Cardiac atrium fibroblast (primary cell): ENCODE measurements around a stretch of chr1.

GRCh38 chr1:1779696-1780937 lies 1.8 kb upstream of the NADK start:
- RAMPAGE, long total RNA = no peak

GRCh38 chr1:1786503-1787702 lies 8.6 kb upstream of the NADK start:
- RAMPAGE, long total RNA = no peak

GRCh38 chr1:1793119-1793619 lies 14.9 kb upstream of the NADK start:
- RAMPAGE, long total RNA = no peak

DNA sequence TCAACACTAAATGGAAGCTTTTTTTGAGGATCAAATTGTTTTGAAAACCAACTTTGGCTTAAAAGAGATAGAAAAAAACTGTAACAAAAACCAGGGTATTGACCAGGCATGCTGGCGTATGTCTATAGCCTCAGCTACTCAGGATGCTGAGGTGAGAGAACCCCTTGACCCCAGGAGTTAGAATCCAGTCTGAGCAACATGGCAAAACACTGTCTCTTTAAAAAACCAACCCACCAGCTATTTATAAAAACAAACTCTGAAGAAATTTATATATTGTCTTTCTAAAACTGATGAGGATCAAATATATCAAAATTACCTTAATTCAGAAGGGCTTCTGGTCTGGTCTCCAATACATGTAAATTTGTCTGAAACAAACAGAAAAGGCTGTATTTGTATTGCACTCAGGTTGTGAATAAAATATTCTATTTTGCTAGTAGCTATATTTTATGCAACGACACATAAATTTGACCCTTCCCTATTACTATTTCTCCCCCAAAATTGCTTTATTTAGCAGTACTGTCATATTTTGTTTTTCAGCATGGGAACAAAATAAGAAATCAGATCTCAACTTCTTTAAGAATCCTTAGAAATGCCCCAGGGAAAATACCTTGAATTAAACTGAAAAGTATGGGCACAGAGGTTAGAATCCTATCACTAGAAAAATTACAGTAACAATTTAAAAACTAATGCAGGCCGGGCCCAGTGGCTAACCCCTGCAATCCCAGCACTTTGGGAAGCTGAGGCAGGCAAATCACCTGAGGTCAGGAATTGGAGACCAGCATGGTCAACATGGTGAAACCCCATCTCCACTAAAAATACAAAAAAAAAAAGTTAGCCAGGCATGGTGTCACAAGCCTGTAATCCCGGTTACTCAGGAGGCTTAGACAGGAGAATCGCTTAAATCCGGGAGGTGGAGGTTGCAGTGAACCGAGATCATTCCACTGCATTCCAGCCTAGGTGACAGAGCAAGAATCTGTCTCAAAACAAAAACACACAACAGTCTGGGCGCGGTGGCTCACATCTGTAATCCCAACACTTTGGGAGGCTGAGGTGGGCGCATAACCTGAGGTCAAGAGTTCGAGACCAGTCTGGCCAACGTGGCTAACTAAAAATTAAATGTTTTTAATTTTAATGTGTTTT lies 51.6 kb downstream of the GNB1 start:
- RAMPAGE, long total RNA = no peak

DNA sequence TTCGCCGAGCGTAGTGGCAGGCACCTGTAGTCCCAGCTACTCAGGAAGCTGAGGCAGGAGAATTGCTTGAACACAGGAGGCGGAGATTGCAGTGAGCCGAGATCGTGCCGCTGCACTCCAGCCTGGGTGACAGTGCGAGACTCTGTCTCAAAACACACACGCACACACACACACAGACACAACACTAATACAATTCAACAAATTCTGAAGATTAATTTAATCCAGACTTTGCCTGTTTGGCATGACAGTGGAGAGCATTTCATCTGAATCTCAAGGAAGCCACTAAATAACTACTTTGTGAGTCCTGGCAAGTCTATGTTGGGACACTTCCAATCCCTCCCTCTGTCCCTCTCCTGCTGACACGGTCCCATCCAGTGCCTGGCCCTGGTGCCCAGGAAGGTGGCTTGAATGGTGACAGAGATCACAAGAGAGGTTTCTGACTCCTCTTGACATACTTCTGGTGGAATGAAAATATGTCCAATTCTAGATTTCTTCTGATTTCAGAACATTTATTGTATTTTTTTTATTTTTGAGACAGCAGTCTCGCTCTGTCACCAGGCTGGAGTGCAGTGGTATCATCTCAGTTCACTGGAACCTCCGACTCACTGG lies 50.4 kb downstream of the GNB1 start:
- RAMPAGE, long total RNA = no peak

DNA sequence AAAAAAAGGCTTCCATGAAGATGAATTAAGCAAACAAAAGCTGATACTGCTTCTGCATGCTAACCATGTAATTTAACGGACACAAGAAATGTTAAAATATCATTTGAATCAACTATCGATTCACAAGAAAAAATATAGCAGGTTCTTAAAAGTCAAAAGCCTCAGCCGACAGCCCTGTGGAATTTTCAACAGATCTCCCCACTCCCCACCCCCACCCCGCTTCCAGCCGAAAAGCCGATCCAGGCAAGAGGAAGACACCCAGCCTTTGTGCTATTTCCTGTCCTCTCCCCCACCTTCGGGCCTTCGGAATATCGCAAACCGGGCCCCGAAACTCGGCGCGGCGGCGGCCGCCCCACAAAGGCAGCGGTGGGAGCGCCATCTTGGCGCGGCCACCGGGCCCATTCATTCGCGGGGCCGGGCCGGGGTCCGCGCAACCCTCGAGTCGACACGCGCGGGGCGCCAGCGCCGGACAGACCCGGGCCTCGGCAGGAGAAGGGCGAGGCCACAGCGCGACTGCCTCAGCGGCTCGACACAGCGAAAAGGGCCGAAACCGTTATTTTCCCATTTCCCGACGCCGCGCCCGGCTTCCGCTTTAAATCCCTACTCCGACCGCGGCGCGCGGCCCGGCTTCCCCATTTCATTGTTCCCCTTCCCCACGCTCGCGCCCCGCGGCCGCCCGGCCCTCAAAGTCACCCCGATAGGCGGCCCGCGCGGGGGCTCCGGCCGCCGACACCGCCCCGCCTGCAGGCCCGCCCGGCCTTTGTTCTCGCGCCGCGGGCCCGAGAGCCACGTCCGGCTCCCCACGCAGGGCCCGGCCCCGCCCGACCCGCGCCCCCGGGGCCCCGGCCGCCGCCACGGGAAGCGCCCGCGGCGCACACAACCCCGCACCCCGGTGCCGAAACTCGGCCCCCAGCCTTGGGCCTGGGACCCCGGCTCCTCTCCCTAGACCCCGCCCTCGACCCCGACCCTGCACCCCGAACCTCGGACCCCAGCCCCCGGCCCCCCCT lies 913 bp downstream of the GNB1 start:
- RAMPAGE, long total RNA = start-site peak on the minus strand centred at position 978 of the sequence, 501 bp wide, 28 and 26 reads in 2 replicates

DNA sequence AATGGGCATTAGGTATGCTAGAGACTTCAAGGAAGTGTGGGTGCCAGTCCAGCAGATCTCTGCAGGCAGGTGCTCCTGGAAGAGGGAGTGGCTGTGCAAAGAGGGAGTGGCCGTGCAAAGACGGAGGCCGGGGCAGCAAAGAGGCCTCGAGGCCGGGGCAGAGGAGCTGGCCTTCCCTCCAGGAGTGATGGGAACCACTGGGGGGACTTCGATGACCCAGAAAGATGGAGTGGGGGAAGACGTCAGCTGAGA lies 1.9 kb upstream of the PRKCZ start:
- RAMPAGE, long total RNA = no peak

- RAMPAGE, long total RNA = no peak
These were observed 24.5 kb downstream of the PRKCZ start for GRCh38 chr1:2074322-2075544.

GRCh38 chr1:2134362-2134622 lies 60.3 kb downstream of the FAAP20 start:
- RAMPAGE, long total RNA = no peak

- RAMPAGE, long total RNA = no peak
These were observed 6.8 kb downstream of the FAAP20 start for GRCh38 chr1:2187589-2188346.

GRCh38 chr1:2192202-2192818 lies 2.3 kb downstream of the FAAP20 start:
- RAMPAGE, long total RNA = no peak

- RAMPAGE, long total RNA = no peak
These were observed 11.6 kb upstream of the FAAP20 start for GRCh38 chr1:2206125-2206533.

GRCh38 chr1:2246108-2246975 lies 18.2 kb downstream of the SKI start:
- RAMPAGE, long total RNA = no peak

DNA sequence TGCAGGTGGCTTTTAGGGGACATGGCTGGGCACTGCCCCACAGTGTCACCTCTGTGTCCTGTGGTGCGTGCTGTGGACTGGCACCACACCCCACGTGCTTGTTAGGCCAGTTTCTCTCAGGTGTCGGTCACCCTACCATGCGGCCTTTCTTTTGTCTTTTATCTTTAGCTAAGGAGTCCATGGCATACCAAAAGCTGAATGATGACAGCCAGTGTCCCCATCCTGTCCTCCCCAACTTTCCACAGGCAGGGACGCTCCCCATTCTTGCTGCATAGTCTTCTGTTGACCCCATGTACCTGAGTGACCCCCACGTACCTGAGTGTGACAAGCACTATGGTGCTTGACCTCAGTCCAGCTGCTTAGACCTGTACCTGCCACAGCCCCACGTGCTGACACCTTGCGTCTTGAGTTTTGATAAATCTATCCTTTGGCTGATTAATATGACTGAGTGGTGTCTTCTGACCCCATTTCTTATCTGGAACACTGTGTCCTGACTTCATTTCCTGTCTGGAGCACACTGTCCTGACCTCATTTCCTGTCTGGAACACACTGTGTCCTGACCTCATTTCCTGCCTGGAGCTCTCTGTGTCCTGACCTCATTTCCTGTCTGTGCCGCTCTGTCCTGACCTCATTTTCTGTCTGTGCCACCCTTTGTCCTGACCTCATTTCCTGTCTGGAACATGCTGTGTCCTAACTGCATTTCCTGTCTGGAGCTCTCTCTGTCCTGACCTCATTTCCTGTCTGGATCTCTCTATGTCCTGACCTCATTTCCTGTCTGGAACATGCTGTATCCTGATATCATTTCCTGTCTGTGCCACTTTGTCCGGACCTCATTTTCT lies 27.0 kb downstream of the SKI start:
- RAMPAGE, long total RNA = no peak

GRCh38 chr1:2287513-2288298 lies 59.6 kb downstream of the SKI start:
- RAMPAGE, long total RNA = no peak

DNA sequence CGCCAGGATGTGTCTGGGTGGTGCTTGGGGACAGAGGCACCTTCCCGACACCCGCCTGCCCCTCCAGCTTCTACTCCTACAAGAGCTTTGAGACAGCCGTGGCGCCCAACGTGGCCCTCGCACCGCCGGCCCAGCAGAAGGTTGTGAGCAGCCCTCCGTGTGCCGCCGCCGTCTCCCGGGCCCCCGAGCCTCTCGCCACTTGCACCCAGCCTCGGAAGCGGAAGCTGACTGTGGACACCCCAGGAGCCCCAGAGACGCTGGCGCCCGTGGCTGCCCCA lies 75.6 kb downstream of the SKI start:
- RAMPAGE, long total RNA = no peak

- RAMPAGE, long total RNA = no peak
These were observed 78.3 kb downstream of the SKI start for GRCh38 chr1:2306523-2306675.

GRCh38 chr1:2384963-2385612 lies 6.3 kb downstream of the MORN1 start:
- RAMPAGE, long total RNA = no peak

GRCh38 chr1:2395144-2395675 lies 3.6 kb downstream of the RER1 start:
- RAMPAGE, long total RNA = no peak

DNA sequence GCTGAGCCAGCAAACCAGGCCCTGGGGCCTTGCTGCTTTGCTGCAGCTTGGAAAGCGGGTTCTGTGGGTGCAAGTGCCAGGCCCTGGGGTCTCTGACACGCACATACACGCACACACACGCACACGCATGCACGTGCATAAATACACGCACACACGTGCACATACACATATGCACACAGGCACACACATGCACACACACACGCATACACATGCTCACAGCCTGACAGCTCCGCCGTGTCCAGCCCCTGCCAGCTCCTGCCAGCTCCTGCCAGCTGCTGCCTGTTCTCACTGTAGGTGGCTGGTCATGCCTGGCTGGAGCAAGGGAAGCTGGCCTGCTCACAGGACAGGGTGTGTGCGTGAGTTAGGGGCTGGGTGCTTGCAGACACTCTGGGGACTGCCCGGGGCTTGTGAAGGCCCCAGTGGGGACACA lies 4.8 kb downstream of the PLCH2 start:
- RAMPAGE, long total RNA = no peak